Pericardium fibroblast (primary cell): ENCODE measurements around a stretch of chr12.

DNA sequence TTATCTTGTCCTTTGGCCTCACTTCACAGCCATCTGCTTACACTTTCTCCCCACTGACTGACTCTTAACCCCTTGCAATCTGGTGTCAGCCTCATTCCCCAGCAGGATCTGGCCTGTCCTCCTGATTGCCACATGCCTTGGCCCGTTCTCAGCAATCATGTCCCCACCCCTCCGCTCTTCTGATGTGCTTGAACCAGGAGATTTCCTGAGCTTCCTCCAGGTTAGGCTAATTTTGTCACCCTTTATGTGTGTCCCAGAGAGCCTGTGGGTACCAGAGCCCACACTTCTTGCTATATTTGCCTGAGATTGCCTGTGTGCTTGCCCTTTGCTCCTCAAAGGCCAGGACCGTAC, 64.6 kb downstream of the KCNA1 start:
- RAMPAGE, long total RNA, result no peak

GRCh38 chr12:5429743-5430547, 2.0 kb upstream of the NTF3 start:
- RAMPAGE, long total RNA, result no peak

DNA sequence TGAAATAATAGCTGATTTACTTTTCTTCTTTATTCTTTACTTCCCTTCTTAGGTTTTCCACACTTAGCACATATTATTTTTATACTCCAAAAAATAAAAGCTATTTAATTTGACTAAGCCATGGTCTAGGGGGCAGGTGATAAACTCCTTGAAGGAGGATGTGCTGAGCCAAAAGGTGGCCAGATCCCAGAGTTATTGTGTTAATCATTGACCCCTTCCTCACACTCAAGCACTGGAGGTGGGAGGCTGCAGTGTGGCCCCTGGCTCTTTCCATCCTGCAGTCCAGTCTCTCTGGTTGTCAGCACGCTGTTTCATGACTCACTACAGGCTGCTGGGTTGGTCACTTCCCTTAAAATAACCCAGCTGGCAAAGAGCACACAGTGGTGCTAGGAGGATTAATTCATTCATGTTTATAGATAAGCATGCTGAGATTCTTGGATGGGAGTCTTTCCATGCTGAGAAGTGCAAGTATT, 228.9 kb downstream of the ANO2 start:
- RAMPAGE, long total RNA, result no peak

DNA sequence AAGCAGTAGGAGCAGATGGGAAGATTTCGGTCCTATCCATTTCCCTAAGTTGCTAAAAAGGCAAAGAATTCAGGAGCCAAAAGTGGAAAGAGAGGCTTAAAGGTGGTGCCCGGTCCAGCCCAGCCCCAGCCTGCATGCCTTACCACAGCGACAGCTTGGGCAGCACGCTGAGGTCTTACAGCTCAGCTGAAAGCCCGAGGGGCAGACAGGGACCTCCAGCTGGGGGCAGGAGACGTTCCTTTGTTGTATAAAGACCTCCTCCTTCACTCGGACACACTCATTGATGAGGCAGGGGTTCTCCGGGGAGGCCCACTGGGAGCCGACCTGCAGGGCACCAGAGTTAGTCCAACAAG, 24.0 kb upstream of the ANO2 start:
- RAMPAGE, long total RNA, result no peak

DNA sequence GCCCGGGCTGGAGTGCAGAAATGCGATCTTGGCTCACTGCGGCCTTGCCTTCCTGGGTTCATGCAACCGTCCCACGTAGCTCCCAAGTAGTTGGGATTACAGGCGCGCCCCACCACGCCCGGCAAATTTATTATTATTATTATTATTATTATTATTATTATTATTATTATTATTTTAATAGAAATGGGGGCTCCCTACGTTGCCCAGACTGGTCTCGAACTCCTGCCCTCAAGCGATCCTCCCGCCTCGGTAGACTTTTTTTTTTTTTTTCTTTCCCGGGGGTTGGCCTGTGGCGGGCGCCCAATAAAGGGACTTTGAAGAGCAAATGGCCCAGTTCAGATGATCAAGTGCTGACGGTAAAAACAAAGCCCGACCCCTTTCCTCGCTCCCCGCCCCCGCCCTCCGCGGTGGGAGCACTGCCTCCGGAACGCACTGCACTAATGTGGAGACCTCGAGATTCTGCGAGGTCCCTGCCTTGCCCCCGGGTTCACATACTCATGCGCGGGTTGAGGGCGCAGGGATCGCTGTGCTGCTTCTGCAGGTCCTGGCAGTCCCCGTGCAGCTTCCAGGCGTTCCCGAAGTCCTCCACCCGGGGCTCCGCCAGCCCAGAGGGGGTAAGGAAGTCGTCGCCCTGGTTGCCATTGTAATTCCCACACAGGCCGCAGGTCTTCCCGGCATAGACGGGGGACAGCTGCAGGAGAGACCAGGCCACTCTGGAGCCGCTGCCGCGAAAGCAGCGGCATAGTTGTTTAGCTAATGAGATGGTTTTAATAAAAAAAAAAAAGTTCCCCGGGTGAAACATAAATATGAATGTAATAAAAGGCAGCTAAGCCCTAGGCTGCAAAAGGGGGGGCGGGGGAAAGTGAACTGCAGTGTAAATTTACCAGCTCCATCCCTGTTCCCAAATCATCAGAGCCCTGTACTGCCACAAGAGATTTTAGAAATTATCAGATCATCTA, 66.8 kb downstream of the VWF start:
- RAMPAGE, long total RNA, result no peak

DNA sequence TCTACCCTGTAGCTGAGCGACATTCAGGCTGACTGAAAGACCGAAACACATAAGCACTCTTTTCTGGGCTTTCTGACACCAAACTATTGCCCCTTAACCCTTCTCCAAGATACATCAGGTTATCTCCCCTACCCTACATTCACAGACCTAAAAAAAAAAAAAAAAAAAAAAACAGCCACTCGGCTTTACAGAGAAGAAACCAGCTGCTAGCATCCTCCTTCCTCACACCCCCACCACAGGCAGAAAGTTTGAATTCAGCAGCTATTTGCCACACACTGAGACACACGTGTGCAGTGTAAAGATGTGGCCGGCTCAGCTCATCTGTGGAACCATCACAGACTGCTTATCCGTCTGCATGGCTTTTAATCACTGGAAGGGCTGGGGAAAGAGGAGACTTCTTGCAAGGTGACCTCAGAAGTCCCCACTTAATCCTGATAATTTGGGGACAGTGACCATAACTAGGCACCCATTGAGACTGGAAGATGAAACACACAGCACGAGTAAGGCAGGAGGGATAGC, 50.1 kb downstream of the VWF start:
- RAMPAGE, long total RNA, result no peak

- RAMPAGE, long total RNA, result no peak
Measured at GRCh38 chr12:6115975-6117313, 8.0 kb downstream of the VWF start.

DNA sequence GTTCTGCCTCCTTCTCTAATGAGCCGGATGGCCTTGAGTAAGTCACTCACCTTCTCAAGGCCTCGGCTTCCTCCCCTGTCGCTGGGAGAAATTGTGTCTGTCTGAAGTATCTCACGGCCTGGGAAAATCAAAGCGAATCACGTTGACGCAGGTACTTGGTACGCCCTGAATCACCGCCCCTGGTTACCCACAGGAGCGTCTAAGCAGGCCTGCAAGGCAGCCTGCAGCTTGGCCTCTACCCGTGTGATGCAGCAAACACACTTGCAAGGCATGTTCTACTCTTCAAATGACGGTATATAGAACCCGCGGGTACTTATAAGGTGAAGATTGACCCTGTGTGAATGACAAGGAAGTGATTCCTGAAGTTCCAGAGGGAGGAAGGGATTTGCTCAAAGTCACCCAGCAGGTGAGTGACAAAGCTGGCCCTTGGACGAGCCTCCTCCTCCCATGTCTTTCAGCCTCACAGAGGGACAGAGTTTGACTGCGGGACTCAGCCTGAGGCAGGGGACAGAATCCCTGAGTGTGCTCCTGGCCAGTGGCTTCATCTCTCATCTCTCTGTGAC, 28.0 kb upstream of the CD9 start:
- RAMPAGE, long total RNA, result no peak

DNA sequence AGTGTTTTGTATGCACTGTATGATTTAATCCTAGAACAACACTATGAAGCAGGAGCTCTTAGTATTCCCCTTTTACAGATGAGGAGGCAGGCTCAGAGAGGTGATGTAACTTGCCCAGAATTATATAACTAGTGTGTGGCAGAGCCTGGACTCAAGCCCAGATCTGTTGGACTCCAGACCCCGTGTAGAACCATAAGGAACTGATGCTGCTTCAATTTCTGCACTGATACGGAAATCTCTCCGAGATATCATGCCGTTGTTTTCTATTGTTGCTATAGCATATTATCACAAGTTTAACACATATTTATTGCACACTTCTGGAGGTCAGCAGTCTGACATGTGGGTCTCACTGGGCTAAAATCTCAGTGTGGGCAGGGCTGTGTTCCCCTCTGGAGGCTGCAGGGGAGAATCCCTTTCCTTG, 16.3 kb upstream of the CD9 start:
- RAMPAGE, long total RNA, result no peak

GRCh38 chr12:6195717-6196243, 4.4 kb upstream of the CD9 start:
- RAMPAGE, long total RNA, result no peak

DNA sequence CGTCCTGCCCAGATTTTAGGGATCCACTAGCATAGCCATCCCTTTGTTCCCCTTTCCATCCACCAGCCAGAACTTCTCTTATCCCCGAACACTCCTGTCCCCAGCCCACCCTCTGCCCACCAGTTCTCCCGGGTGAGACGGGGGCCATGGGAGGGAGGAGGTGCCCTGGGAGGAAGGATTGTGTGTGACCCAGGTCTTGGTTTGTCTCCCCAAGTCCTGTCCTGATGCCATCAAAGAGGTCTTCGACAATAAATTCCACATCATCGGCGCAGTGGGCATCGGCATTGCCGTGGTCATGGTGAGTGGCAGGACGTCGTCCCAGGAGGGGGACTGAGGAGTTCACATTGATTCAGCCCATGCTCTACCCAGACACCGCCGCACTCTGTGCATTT, 35.8 kb downstream of the CD9 start:
- RAMPAGE, long total RNA, result no peak

GRCh38 chr12:6250377-6250760, 50.2 kb downstream of the CD9 start:
- RAMPAGE, long total RNA, result no peak

GRCh38 chr12:6324019-6324401, 13.5 kb downstream of the PLEKHG6 start:
- RAMPAGE, long total RNA, result no peak

- RAMPAGE, long total RNA, result no peak
Measured at GRCh38 chr12:6330983-6331351, 10.9 kb downstream of the TNFRSF1A start.

DNA sequence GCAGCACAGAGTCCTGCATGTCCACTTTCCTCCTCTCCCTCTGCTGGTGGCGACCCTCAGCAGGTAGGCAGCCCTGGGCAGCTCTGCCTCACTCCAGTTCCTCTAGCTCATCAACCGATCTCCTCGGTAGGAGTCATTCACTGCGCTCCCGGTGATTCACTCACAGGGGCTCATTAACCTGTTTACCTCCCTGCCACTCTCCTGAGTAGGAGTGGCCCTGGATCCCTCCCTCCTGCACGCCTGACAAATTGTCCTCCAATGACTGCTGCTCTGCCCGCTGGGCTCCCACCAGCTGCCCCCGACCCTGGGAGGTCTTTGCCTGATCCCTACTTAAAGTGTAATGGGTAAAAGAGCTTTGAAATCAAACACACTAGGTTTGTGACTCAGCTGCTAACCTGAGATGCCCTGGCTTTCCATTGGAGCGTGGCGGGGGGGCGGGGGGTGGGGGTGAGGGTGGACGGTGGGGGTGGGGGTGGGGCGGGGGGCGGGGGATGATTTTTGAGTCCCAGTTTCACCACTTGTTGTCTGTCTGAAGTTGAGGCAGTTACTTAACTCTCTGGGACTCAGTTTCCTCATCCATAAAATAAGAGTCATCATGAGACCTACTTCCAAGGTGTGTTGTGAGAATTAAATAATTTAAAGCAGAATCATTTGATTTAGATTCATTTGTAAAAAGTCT, 4.1 kb downstream of the SCNN1A start:
- RAMPAGE, long total RNA, result no peak

DNA sequence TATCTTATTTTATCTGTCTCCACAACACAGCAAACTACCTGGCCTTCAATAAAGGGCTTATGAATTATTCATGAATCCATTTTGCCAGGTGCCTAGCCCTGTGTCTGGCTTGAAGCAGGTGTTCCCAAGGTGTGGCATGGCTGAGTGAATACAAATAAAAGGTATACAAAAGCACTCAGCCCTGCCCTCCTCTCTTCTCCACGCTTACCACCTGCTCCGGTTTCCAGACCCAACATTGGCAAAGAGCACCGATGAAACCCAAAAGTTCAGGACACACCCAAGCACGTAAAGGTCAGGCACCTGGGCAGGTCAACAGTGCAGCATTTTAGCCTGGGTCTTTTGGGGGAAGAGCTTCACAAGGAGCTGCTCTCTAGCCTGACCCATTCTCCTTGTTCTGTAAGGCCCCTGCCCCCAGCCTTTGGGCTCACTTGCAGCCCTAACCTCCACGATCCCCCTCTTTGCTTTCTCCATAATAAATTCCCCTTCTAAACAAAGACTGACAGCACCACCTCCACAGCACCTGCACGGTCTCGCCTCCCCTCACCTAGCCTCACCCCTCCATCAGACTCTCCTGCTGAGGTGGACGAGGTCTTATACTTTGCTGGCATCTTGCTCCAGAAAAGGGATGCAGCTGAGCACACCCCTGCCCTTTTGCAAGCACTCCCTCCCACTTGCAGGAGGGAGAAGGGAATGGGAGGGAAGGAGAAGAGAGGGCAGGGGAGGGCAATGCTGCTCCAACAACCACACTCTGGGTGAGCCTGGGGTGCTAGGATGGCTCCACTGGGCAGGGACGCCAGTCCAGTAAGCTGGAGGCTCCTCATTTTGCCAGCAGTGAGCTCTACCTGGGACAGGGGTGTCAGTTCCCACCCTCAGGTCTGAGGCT, 1.7 kb downstream of the SCNN1A start:
- RAMPAGE, long total RNA, result no peak

- RAMPAGE, long total RNA, result no peak
Measured at GRCh38 chr12:6385896-6386525, 2.0 kb downstream of the LTBR start.

GRCh38 chr12:6392487-6392911, 8.5 kb downstream of the LTBR start:
- RAMPAGE, long total RNA, result no peak

DNA sequence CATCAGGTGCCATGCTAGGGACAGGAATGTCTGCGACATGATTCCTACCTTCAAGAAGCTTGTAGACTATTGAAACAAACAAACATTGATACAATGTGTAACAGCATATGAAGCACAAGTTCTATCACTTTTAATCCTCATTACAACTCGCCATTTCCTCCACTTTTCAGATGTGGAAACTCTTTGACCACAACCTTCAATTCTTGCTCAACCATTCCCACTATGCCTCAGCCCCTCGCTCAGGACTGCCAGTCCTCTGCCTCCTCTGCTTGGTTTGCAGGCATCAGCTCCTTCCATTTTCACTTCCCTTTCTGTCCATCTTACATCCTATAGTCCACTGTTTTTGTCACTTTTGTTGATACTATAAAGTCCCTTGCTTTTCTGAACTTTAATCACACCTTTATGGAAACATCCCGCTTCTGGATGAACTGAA, 28.2 kb upstream of the CD27 start:
- RAMPAGE, long total RNA, result no peak

DNA sequence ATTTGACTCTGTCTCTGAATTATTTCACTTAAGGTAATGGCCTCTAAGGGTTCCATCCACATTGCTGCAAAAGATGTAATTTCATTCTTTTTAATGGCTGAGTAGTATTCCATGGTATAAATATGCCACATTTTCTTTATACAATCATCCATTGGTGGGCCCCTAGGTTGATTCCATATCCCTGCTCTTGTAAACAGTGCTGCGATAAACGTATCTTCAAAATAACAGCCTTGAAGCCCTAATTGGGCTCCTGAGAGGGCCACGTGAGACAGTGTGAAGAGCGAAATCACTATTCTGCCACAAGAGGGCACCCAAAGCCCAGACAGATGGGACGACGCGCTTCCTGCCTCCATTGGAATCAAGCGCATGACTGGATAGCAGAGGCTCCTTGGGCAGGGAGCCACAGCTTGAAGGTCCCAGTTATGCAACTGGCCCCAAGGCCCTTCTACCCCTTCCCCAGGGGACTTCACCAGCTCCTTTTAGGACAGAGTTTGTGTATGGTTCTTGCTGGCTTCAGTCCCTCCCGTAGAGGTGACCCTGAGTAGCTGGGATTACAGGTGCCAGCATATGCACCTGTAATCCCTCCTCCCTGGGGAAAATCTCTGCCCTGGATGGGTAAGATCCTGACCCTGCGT, 21.2 kb upstream of the CD27 start:
- RAMPAGE, long total RNA, result no peak